ENCODE measurements around the genes F12, DBN1 and PROP1.

DNA sequence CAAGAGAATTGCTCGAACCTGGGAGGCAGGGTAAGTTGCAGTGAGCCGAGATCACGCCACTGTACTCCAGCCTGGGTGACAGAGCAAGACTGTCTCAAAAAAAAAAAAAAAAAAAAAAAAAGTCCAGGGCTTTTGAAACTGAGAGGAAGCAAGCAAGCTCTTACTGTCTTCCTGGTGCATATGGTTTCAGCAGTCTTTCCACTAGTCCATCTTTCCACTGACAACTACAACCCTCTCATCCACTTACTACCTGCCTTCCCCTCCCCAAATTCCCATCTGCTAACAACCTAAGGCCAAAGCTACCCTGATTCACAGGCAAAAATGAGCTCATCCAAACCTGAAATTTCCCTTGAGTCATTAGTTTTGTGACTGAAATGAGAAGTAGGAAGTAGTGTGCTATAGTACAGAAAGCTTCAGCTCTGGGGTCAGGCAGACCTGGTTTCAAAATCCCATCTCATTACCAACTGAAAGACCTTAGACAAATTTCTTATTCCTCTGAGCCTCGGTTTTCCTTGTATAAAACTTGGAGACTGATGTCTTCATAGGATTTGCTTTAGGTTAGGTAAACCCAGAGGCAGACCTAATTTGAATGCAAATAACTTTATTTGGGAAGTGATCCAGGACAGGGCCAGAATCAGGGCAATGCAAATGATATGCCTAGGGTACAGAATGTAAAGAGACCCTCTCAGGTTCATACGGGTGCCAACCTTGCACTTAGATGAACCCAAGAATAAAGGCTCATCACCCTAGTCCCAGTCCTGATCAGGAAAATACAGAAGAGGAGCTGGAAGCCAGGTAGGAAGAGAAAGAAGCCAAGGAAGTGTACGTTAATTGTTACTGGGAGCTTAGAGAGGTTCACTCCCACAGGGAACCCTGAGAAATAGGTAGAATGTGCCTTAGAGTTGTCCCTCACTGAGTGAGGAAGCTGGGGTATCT, 2.8 kb upstream of the HK3 start:
- PRO-cap, result no peak

GRCh38 chr5:176968505-176968838, 38.1 kb downstream of the UIMC1 start:
- PRO-cap, result no peak

GRCh38 chr5:177302325-177302821, 1.1 kb downstream of the RAB24 start:
- PRO-cap, result no peak

DNA sequence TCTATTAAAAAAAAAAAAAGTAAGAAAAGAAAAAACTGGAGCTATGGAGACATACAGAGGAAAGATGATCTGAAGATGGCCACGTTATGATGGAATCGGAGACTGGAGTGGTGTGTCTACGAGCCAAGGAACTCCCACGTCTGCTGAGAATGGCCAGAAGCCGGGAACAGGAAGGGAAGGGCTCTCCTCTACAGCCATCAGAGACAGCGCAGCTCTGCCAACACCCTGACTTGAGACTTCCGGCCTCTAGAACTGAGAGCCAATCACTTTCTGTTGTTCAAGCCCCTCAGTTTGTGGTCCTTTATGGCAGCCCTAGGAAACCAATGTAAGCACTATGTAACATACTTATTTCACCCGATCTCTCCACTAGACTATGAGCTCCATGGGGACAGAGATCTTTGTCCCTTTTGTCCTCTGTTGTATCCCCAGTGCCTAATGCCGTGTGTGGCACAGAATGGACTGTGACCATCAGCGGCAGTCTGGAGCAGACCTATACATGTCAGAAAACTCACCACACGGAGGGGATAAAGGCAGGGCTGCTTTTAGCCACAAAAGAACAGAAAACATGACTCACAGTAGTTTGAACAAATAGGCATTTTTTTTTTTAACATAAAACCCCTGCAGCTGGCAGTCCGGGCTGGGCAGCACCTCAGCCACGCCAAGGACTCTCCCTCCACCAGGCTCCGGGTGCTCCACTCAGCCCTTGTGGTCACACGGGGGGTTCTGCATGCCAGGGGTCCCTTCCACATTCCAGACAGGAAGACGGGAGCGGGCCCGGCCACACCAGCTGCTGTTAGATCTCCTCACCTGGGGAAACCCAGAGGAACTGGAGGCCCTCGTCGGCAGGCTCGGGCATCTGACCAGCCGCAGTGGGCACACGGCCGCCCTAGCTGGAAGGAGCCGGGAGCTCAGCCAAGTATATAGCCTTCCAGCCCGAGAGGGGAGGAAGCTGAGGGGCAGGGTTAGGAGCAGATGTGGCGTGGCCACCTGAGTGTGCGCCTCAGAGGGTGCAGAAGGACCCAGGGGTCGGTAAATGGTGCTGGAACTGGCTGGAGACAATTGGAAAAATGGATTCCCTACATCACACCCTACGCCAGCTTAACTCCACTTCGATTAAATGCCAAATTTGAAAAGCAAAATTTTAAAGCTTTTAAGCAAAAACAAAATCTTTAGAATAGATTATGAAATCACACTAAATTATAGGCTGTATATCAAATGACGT, 16.2 kb upstream of the MXD3 start:
- PRO-cap, result no peak

GRCh38 chr5:177358352-177358724, 614 bp downstream of the RGS14 start:
- PRO-cap, result no peak

GRCh38 chr5:177366473-177367805, 9.2 kb downstream of the RGS14 start:
- PRO-cap, result bidirectional peak, plus-strand start at chr5:177367314, minus-strand start at chr5:177367213

DNA sequence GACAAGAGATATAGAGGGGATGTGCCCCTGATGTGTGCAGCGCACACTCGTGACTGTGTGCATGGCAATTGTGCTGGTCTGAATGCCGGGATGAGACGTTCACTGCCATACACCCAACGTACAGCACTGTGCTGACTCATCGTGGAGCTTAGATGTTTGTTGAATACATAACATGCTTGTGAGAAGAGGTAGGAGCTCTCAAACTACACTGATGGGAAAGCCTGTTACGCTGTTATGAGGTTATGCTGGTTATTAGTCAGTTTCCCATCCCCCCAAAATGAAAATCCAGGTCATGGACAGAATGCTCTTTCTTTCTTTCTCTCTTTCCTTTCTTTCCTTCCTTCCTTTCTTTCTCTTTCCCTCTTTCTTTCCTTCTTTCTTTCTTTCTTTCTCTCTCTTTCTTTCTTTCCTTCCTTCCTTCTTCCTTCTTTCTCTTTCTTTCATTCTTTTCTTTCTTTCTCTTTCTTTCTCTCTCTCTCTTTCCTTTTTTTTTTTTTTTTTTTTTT, 4.8 kb upstream of the SLC34A1 start:
- PRO-cap, result no peak

DNA sequence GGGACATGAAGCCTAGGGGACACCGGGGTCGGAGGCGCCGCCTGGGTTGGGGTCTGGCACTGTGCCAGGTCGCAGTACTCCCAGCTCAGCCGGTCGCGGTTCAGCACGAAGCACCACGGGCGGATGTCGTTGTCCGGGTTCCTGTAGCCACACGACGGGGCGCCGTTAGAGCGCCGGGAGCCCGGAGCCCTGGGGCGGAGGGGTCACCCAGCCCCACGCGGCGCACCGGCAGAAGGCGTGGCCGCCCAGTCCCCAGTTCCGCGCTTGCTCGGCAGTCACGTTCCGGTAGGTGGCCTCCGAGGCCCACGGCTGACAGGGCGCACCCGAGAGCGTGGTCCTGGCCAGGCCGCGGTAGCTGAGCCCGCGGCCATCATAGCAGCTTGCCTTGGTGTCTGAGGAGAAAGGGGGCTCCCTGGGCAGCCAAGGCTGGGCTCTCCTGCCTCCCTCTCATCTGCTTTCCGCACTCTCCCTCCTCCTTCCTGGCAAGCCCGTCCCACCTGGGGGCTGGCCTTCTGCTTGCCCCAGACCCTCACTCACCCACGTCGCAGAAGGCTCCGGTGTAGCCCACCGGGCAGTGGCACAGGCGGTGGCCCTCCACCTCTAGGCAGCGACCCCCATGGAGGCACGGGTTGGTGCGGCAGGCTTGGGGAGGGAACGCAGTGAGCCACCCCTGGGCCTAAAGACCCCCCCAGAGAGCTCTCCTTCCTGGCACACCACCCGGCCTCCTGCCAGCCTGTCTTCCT, 4.0 kb upstream of the PFN3 start:
- PRO-cap, result no peak

- PRO-cap, result no peak
Observed at GRCh38 chr5:177409382-177409896, at the start of gene F12. Gene F12 (minus strand): TSS chr5:177409564.

- PRO-cap, result no peak
Observed at GRCh38 chr5:177452712-177452980, 6.0 kb downstream of the PRR7 start.

DNA sequence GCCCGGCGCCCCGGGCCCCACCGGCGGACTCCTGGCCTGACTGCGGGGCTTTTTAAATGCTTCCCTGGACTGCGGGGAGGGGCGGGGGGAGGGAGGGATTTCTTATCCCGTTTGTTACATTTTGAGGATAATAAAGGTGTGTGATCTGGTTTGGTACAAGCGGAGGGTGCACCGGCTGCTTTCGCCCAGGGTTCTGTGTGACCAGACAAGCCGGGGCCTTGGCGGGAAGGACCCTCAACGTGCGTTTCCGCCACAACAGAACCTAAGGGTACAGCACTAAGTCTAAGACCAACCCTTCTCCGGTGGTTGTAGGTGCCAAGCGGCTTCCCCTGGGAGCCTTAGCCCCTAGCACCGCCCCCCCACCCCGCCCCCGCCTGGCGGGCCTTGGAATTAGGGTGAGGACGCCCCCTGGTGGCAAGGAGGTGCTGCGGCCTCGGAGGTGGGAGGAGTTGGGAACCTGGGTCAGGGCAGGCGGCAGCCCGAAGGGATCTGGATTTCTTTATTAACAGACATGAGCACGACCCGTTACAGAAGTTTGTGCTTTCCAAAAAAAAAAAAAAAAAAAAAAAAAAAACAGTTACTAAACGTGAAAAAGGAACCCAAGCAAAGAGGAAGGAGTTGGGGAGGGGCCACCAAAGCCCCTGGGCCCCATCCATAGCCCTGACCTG, 9.6 kb downstream of the PRR7 start:
- PRO-cap, result unidirectional peak, minus-strand start at position 301 of the sequence

- PRO-cap, result bidirectional peak, plus-strand start at chr5:177473809, minus-strand start at chr5:177473624
Observed at GRCh38 chr5:177473384-177474134, at the start of gene DBN1. Gene DBN1 (minus strand): TSS chr5:177473634.

DNA sequence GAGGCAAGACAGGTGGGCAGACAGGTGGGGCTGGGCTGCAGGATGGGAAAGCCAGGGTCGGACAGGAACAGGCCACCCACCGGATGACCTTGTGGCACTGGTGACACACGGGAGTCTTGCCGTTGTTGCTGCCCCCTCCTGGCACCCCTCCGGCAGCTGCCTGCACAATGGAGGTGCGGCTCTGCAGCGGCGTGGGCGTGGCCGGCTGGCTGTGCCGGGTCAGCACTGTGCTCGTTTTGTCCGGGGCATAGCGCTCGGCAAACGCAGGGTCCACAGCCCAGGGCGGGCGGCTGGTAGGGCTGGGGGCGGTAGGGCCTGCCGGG, 8.1 kb downstream of the PDLIM7 start:
- PRO-cap, result no peak

DNA sequence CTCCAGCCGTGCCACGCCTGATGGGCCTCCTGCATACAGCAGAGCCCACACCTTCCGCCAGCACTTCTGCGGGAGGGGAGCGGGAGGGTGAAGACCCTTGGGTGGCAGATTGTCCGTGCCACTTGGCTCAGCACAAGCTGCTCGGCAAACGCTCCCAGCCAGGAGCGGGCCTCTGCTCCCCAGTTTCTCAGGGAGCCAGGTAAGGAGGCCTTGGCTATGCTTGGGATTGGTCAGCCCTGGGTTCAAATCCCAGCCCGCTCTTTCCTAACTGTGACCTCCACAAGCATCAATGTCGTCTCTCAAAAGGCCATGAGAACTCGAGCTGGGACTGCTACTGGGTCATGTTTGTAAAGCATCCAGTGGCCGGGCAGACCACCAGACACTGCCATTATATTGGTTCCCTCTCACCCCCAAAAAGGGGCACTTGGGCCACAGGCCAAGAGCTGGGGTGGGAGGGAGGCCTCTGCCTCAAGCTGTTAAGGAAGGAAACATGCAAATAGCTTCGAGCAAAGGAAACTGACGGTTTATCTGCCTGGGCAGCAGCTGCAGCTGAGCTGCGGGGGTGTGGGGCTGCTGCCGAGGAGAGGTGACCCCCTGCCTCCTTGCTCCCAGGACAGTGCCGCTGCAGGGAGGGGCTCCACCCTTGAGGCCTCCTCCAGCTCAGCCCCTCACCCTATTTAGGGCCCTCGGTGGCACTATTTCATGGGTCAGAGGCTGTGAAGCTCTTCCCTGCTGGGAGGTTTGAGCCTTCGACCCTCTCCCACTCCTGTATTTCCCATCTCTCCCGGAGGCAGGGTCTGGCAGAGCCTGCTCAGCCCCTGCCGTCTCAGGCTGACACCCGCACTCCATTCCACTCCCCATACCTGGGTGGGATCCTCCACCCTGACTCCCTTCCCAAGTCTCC, 897 bp downstream of the DOK3 start:
- PRO-cap, result no peak

DNA sequence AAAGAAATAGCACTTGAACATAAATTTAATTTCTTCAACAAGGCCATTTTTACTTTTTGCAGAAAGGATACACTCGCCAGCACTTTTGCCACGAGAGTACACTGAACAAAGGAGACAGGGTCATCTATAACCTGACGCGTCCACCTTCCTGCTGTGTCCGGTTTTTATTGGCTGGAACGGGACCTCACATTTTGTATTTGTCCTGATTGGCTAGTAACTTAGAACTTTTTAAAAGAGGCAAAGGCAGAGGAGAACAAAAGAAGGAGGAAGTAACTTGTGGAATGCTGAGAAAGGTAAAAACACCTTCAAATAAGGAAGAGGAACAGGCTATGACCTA, 17.0 kb upstream of the TMED9 start:
- PRO-cap, result no peak

GRCh38 chr5:177996014-177996538, at the start of gene PROP1:
Gene PROP1 (minus strand): TSS chr5:177996242.
- PRO-cap, result no peak

GRCh38 chr5:178046640-178047183, 50.7 kb upstream of the PROP1 start:
- PRO-cap, result no peak

GRCh38 chr5:178081387-178082259, 31.7 kb upstream of the N4BP3 start:
- PRO-cap, result no peak

GRCh38 chr5:178212780-178213643, 8.7 kb downstream of the HNRNPAB start:
- PRO-cap, result no peak

GRCh38 chr5:178216705-178216893, 12.3 kb downstream of the HNRNPAB start:
- PRO-cap, result no peak

Measured in tibial artery (tissue), 1 donor.